SK-MEL-5 (cell line): ENCODE results near the genes GRIK3, ZC3H12A and AKIRIN1.

RAMPAGE:
- cytosol, long total RNA = no peak
- long total RNA = no peak
- nucleus, long total RNA = no peak
Observed at GRCh38 chr1:36387203-36388066, 1.7 kb upstream of the STK40 start.

DNA sequence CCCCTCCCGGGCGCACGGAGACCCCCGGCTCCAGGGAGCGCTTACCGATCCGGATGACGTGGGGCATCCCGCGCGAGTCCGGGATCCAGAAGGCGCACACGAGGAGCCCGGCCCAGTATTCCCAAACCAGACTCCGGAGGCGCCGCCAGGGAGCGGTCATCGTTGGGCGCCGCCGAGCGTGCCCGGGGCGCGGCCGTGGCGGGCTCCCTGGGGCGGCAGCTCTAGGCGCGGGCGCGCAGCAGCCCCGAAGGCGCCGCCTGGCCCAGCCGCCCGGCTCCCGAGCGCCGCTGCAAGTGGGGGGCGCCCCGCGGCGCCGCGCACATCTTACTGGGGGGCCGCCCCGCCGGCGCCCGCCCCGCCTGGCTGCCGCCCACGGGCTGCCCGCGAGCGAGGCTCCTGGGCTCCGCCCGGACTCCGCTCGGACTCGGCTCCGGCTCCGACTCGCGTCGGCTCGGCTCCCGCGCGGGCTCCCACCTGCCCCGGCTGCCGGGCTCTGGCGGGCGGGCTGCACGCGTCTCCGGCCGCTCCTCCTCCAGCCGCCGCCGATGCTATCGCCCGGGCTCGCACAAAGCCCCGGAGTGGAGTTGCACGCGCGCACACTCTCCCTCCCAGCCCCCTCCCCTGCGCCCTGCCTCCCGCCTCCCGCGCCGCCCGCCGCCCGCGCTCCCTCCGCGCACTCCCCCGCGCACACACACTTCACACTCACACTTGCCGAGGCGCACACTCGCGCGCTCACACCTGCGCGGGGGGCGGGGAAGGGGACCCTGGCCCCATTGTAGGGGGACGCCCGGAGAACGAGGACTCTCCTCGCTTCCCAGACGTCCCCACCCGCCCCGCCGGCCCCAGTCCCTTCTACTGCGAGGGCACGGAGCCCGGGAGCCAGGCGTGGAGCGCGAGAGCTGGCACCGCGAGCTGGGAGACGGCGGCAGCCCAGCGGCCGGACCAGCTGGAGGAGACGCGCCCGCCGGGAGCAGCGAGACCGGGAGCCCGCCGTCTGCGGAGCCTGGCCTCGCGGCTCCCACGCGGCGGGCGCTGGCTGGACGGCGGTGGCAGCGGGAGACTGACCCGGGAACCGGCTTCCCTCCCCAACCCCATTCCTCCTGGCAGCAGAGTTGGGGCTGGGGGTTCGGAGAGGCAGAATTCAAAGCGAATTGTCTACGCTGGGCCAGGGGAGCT lies at the start of gene GRIK3:
Gene GRIK3, minus strand, starts transcription at position 567 of the 1,176 bp plus-strand sequence.
RAMPAGE:
- cytosol, long total RNA = no peak
- long total RNA = no peak
- nucleus, long total RNA = no peak

RAMPAGE:
- cytosol, long total RNA = no peak
- long total RNA = no peak
- nucleus, long total RNA = no peak
Observed at GRCh38 chr1:37129360-37129716, 95.0 kb upstream of the GRIK3 start.

DNA sequence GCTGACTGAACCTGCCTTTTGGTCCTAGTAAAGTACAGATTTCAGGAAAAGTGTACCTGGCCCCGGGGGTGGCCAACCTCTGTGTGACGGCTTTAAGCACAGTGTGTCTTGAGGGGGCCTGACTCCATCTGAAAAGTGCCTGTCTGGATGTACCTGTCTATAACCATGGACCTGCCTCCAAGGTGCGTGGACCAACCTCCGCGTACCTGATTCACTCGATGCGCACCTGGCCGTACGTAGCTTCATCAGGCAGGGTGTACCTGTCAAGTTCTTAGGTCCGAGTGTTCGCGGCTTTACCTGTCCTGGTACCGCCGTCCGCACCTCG lies 480 bp upstream of the ZC3H12A start:
RAMPAGE:
- cytosol, long total RNA = no peak
- long total RNA = no peak
- nucleus, long total RNA = no peak

DNA sequence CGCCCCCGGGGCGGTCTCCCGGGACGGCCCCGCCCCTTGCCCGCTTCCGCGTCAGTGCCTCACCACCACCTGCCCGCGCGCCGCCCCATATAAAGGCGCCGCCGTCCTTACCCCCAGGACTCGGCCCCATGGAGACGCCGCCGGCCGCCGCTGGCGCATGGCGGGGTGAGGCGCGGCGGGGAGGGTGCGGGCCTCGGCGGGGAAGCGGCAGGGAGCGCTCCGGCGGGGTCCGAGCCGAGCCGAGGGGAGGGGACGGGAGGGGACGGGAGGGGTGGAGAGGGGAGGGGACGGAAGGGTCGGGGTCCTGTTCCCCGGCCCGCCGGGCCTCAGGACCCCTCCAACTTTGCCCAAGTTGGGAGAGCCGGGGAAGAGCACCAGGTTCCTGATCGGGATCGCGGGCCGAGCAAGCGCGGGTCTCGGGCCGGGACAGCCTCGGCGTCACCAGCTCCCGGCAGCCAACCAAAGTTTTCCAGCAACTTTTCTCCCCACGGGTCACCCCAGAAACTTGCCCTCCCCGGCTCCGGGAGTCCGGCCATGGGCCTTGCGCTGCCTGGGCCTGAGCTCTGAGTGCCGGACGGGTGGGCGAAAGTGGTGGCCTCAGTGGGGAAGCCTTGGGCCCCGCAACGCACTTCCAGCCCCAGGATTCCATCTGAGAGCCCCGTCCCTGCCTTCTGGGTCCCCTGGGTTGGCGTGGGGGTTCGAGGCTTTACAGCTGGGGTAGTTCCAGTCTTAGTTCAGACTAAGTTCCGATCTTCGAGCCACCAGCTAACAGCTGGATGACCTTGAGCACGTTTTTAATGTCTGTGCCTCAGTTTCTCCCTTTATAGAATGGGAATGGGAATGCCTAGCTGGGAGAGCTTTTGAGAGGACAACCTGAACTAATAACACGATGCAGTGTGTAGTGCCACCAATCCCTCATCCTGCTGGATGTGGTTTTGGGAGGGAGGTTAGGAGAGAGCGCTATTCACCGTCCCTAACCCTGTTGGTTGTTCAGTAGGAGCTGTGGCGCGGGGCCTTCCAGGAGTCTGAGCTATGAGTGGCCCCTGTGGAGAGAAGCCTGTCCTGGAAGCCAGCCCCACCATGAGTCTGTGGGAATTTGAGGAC lies at the start of gene ZC3H12A:
Gene ZC3H12A, plus strand, starts transcription at position 116 of the 1,104 bp plus-strand sequence.
RAMPAGE:
- cytosol, long total RNA = no peak
- long total RNA = no peak
- nucleus, long total RNA = no peak

DNA sequence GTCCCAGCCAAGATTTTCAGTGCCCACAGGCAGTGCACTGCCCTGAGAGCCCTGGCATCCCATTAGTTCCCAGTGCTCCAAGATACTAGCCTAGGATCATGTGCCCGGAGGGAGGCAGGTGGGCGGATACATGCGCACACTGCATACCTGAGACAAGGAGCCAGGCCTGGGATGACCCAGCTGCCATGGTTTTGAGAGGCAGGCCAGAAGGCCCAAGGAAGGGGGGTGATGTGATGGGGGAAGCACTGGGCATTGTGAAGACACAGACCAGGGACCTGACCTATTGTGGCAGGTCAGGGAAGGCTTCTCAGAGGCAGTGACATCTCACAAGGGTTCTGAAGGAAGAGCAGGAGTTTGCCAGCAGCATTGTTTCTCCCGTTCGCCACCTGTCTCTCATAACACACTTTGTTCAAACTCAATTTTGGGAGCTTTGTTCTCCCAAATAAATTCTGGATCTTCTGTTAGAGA lies 3.6 kb downstream of the ZC3H12A start:
RAMPAGE:
- cytosol, long total RNA = no peak
- long total RNA = no peak
- nucleus, long total RNA = no peak

RAMPAGE:
- cytosol, long total RNA = no peak
- long total RNA = no peak
- nucleus, long total RNA = no peak
Observed at GRCh38 chr1:37482231-37483379, 8.2 kb downstream of the ZC3H12A start.

GRCh38 chr1:37537179-37538112 lies 16.6 kb downstream of the SNIP1 start:
RAMPAGE:
- cytosol, long total RNA = no peak
- long total RNA = no peak
- nucleus, long total RNA = no peak

GRCh38 chr1:37794370-37795308 lies 992 bp downstream of the MANEAL start:
RAMPAGE:
- cytosol, long total RNA = no peak
- long total RNA = no peak
- nucleus, long total RNA = no peak

RAMPAGE:
- cytosol, long total RNA = start-site peak on the minus strand at chr1:37980590-37980703, 61 and 61 reads in 2 replicates
- long total RNA = no peak
- nucleus, long total RNA = no peak
Observed at GRCh38 chr1:37980352-37980896, 9.4 kb downstream of the SF3A3 start.

GRCh38 chr1:37999135-38000252 lies 5.8 kb downstream of the FHL3 start:
RAMPAGE:
- cytosol, long total RNA = no peak
- long total RNA = no peak
- nucleus, long total RNA = no peak

DNA sequence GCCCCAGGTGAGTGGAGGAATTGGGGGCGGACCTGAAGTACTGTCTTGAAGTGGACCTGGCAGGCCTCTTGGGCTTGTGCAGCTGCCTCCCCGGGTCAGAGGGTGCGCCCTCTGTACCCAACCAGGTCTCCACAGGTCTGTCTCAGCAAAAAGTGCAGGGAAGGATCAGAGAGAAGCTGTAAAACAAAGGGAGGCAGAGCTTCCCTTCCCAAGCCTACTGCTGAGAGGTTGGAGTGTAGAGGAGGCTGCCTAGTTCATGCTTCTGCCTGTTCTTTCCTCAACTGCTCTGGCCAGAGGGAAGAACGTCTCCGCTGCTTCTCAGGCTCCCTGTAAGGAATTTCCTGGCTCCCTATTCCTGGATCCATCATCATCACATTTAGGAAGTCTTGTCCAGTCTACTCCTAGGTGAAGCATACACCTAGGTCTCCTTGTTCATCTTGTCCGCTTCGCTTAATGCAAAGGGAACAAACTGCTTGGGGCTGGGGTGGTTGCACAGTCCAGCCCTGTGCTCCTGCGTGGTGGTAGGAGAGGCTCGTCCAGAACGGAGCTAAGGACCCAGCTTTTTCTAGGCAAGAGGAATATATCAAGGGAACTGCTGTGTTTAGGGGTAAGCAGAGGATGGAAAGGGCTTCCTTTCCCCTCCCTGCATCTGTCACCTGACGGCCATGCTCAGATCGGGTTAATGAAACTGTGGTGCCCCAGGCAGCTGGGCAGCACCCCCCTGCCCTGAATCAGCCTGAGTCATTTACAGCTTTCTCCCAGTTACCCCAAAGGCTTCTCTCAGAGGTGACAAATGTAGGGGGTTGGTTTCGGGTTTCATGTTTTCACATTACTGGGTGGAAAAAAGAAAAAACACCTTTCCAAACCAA lies 15.1 kb downstream of the UTP11 start:
RAMPAGE:
- cytosol, long total RNA = no peak
- long total RNA = no peak
- nucleus, long total RNA = no peak

DNA sequence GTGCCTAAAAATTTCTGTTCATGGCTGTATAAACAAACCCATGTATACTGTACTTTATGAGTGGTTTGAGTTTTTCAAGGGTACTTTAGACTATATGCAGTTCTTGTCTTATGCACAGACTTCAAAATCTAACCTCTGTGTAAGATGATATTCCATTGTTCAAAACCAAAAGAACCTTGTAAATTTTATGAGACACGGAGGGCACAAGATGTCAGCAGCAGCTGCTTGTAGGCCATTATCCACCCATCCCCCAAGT lies 107.0 kb upstream of the POU3F1 start:
RAMPAGE:
- cytosol, long total RNA = no peak
- long total RNA = no peak
- nucleus, long total RNA = no peak

DNA sequence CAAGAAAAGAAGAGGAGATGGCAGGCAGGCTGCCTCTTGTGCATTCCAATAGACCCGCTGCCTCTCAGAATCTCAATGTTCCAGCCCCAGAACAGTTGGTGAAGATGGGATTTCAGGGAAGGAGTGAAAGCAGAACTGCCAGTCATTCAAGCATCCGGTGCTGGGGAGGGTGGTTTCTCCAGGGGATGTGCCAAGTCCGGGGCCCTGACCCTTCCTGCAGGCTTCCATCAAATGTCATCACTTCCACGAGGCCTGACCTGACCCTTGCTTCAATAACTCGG lies 386.5 kb upstream of the POU3F1 start:
RAMPAGE:
- cytosol, long total RNA = no peak
- long total RNA = no peak
- nucleus, long total RNA = no peak

DNA sequence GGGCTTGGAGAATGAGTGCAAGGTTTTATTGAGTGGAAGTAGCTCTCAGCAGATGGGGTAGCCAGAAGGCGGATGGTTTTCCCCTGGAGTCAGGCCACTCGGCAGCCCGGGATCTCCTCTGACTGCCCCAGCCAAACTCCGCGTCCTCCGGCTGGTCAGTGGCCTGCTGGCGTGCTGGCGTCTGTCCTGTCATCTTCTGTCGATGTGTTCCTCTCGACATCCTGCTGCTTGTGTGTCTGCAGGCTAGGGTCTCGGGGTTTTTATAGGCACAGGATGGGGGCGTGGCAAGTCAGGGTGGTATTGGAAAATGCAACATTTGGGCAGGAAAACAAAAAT lies 27.5 kb upstream of the GJA9 start:
RAMPAGE:
- cytosol, long total RNA = no peak
- long total RNA = no peak
- nucleus, long total RNA = no peak

GRCh38 chr1:38990753-38991414 lies at the start of gene AKIRIN1:
Gene AKIRIN1, plus strand, starts transcription at chr1:38991276.
RAMPAGE:
- cytosol, long total RNA = no peak
- long total RNA = no peak
- nucleus, long total RNA = no peak

DNA sequence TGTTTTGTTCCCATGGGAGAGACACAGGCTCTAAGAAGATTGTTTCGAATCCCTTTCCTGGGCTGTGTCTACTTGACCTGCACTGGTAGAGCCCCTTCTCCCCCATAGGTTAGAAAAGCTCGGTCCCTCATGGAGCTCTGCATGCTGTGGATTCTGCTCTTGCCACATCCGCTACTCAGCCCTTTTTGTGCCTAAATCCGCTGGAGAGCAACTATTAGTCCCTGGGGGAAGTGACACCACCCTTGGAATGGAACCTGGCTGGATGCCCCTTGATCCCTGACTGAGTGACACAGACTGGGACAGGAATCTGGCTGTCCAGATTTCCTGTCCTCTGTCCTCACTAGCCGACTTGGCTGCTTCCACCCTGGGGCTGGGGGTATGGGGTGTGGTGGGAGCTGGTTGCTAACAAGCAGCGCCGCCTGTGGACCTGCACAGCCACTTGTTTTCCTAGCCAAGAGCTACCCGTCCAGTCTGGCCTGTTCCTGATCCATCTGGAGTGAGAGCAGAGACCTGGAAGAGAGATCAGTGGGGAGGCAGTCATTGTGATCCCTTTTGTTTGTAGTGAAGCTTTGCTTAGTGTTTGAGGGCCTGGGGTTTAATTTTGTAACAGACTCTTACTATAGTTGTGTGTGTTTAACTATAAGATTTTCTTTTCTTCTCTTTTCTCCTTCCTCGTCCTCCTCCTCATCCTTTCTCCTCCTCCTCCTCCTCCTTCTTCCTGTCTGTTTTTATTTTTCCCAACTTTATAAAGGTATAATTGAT lies 71.5 kb upstream of the MACF1 start:
RAMPAGE:
- cytosol, long total RNA = no peak
- long total RNA = no peak
- nucleus, long total RNA = no peak

RAMPAGE:
- cytosol, long total RNA = no peak
- long total RNA = no peak
- nucleus, long total RNA = no peak
Observed at GRCh38 chr1:39153948-39154568, 50.4 kb upstream of the MACF1 start.

DNA sequence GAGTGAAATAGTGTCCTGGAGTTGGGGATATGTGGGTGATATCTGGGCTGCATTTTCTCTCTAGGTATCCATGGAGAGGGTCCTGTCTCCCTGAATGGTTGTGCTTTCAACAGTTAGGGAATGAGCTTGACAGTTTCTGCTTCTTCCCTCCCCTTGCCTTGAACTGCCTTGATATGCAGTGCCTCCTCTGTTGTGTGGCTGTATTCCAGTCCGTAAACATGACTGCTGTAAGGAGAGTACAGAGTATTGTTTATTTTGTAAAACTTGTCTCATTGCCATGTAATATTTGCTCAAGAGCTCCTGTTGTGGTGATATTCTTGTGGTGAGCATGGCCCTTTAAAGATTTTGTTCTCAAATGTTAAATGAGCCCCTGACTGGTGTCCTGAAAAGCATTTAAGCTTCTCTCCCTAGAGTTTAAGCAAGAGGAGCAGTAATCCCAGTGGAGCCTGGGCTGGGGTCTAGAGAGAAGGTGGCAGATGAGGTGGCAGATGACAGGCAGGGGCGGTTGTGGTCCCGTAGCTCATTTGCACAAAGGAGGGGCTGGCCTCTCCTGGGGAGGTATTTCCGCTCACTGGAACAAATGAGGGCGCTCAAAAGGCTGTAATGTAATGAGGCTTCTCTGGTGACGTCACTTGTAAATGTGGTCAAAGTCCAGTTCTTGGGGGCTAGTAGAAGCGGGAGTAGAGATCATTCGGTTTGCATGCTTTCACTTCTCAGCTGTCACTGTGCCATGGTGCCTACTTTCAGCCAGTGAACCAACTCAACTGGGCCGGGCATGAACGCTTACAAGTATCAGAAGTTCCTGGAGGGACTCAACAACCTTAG lies 46.1 kb upstream of the MACF1 start:
RAMPAGE:
- cytosol, long total RNA = no peak
- long total RNA = no peak
- nucleus, long total RNA = no peak

DNA sequence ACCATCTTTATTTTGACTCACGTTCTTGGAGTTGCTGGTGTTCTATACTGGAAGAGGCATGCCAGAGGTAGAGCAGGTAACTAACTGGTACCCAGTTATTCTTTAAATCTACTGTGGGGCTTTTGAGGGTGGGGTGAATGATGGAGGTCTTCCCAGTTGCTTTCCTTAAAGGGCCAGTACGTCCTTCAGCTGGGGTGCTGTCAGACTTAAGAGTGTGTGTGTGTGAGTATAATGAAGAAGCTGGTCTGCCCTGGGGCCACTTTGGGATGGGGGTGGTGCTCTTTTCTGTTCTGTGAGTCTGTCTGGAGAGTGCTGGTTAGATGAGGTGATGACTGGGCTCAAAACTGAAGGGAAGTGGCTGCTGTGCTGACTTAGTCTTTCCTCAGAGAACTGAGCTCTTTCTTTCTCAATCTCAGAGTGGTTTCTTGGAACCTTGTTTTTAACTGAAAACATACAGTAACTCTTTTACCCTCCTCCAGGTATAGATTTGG lies 606 bp downstream of the MACF1 start:
RAMPAGE:
- cytosol, long total RNA = no peak
- long total RNA = no peak
- nucleus, long total RNA = no peak